Osteoblast (primary cell): ENCODE measurements around a stretch of chr15.

DNA sequence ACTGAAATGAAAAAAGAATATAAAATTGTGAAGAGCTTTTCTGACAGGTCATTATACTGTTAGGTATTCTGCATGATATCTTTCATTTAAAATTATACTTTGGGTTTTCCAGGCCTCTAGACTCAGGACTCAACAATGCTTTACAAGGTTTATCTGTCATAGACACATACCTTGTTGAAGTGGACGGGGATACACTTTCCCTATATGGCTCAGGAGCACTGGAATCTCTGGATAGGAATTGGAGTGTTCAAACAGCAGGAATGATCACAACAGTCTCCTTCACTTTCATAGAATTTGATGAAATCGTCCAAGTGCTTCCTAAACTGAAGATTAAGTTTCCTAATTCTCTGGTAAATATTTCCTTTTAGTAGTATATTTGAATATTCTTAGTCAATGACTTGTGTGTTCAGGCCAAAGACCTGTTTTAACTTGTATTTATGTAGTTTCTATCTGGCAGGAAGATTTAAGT lies 107.0 kb upstream of the THSD4 start:
- CAGE, long polyA plus RNA = no peak
- RRBS = no CpG with 5 or more reads among the region's 2 CpGs

DNA sequence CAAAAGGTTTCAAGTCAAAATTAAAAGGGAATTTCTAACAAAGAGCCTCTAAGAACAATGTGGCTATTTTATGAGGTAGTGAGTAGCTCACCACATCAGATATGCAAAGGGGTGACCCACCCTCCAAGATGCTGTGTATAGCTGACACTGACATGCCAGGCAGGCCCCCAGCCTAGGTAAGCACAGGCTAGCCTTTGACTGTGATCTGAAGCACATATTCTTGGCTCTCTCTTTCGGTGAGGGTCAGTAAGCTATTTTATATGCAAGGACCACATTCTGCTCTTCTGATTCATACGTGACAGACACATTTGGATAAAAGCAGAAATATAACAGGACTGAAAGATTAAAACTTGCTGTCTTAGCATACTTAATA lies 2.8 kb upstream of the THSD4 start:
- CAGE, long polyA plus RNA = no peak
- RRBS = no CpG with 5 or more reads among the region's 2 CpGs

DNA sequence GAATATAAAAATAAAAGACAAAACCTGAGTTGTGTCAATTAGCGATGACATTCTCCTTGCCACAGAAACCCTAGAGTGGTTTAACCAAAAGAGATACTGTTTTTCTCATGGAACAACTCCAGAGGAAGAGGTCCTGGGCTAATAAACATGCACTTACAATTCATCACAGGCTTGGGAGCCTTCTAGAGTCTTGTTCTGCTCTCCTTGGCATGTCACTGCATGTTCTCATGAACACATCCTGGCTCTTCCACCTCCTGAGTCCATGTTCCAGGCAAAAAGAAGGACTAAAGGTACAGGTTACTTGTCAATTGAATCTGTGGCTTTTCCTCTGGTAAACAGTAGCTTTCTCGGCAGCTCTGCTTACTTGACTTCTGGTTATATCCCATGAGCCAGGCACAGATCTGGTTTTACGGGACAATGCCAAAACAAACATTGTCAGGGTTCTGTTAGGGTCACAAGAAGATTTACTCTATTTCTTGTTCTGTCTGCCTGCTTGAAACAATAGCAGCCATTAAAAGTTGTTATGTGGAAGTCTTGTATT lies 332.5 kb downstream of the THSD4 start:
- CAGE, long polyA plus RNA = no peak
- RRBS = no CpG with 5 or more reads among the region's 3 CpGs

DNA sequence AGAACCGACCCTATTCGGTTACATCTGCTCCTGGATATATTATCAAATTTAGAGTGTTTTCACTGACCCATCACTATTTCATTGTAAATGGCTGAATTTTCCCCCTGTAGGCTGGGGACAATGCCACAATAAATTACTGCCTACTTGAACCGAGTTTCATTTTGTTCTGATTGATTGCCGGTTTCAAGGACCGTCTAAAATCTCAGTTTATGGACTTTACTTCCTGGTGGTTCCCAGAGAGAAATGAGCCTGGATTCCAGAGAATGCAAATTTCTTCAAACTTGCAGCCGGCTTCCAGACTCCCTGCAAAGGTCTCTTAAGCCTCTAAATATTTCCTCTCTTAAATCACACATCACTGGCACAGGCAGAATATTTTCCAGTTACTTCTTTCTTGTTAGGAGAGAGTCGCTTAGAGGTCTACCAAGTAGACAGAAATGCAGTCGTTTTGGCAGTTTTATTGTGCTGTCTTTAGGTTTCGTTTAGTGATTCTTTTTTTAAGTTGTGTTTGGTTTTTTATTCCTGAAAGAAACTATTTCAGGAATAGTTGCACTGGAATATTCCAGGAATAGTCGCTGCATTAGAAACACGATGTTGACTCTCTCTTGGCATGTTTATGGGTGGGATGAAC lies 284.2 kb upstream of the NR2E3 start:
- CAGE, long polyA plus RNA = no peak
- RRBS = 7% methylated on average over 2 of the region's 11 CpGs

- CAGE, long polyA plus RNA = no peak
- RRBS = no CpG with 5 or more reads among the region's 16 CpGs
These were observed 263.3 kb upstream of the NR2E3 start for GRCh38 chr15:71546866-71547740.

- CAGE, long polyA plus RNA = no peak
- RRBS = no CpG with 5 or more reads among the region's 18 CpGs
These were observed 149.9 kb upstream of the NR2E3 start for GRCh38 chr15:71660345-71660943.

DNA sequence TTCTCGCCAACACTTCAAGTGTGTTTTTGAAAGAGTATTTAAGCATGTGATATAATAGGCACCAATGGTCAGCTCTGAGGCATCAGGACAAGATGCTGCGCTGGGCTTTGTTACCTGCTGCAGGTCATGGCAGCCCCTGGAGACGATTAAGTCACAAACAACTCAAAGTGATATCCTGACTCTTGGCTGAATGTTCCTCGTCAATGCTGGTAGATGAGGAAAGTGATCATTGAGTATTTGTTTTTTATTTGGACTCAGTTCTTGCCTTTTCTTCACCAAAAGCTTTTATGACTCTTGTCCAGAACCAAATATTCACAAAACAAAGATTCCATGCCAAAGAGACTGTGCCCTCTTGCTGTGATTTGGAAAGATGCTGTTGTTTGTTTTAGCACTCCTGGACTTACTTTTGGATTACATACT lies 133.3 kb upstream of the NR2E3 start:
- CAGE, long polyA plus RNA = no peak
- RRBS = no CpG with 5 or more reads among the region's 4 CpGs

DNA sequence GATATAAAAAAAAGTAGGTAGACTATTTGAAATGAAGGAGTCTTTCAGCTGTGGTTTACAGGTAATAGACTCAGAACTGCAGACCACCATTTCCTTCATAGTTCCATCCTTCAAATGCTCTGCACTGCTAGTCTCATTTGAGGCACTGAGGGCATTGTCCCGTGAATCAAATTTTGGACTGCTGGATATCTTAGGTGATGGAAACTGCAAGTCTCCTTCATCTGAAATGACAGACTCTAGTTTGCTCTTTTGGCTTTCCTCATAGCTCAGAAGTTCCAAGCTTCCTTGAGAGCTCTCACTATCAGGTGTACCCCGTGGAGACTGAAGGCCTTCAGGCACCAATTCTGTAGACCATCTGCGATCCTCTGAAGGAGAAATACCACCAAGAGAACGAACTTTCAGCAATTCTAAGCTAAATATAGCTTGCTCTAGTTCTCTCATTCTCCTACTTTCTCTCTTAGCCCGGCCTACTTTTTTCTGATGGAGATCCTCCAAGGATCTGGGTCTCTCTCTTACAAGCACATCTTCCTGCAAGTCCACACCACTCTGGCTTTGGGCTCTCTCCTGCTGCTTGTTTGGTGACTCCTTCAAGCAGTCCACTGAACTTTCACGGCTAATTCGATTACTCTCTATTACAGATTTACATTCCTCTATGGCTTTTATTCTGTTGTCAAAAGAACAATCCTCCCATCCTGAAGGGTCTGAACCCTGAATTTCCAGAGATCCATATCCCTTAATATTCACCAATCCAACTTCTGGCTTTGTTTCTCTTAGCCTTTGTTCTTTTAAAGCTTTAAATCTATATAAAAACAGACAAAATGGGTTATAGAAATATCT lies 88.1 kb downstream of the NR2E3 start:
- CAGE, long polyA plus RNA = no peak
- RRBS = no CpG with 5 or more reads among the region's 7 CpGs

DNA sequence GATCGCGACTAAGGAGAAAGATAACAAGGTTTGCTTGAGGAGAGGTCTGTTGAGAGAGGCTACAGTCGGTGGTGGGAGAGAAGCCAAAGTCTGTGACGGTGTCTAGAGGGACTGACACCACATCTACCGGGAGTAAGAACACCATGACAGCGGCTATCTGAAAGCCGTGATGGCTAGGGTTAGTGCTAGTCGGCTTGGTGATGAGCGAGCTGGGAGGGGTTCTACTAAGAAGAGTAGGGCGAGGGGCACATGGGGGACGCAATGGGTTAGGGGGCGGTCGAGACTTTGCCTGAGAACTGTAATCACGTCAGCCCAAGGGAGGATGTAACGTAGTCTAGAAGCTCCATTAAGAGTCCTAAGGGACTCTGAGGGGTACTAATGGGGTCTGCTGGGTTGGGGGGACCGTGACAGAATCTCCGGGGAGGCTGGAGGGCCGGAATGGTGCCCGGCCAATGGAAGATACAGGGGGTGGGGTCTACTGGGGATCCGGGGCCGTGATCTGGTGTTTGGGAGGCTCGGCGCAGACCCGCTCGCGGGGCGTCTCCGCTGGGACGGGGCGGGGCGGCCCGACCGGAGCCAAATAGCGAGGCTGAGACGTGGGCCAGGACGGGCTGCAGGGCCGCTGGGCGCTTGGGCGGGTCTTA lies 793 bp downstream of the MYO9A start:
- CAGE, long polyA plus RNA = no peak
- RRBS = 2% methylated on average over 11 of the region's 39 CpGs

- CAGE, long polyA plus RNA = no peak
- RRBS = no CpG with 5 or more reads among the region's 11 CpGs
These were observed 21.3 kb downstream of the GRAMD2A start for GRCh38 chr15:72176124-72176853.

GRCh38 chr15:72203135-72203949 lies 5.8 kb upstream of the GRAMD2A start:
- CAGE, long polyA plus RNA = no peak
- RRBS = no CpG with 5 or more reads among the region's 8 CpGs

- CAGE, long polyA plus RNA = no peak
- RRBS = no CpG with 5 or more reads among the region's 2 CpGs
These were observed 14.6 kb downstream of the PARP6 start for GRCh38 chr15:72257526-72258375.

GRCh38 chr15:72485769-72486135 lies 11.6 kb downstream of the ARIH1 start:
- CAGE, long polyA plus RNA = no peak
- RRBS = no CpG with 5 or more reads among the region's 1 CpG

DNA sequence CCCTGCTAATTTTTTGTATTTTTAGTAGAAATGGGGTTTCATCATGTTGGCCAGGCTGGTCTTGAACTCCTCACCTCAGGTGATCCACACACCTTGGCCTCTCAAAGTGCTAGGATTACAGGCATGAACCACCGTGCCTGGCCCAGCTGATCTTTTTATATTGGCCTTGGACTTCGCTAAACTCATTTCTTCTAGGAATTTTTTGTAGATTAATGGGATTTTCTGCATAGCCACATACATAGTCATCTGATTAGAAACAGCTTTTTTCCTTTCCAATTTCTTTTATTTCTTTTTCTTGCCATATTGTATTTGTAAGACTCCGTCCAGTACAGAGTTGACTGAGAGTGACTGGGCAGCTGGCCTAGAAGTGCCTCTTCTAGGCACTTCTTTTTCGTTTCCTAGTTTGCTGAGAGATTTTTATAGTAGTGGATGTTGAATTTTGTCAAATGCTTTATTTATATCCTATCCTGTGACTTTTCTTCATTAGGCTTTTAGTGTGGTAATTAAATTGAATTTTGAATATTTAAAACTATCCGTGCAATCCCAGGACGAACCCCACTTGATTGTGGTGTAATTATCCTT lies 37.4 kb downstream of the ARIH1 start:
- CAGE, long polyA plus RNA = no peak
- RRBS = no CpG with 5 or more reads among the region's 6 CpGs

GRCh38 chr15:72604618-72605304 lies 49.7 kb upstream of the GOLGA6B start:
- CAGE, long polyA plus RNA = no peak
- RRBS = no CpG with 5 or more reads among the region's 7 CpGs

DNA sequence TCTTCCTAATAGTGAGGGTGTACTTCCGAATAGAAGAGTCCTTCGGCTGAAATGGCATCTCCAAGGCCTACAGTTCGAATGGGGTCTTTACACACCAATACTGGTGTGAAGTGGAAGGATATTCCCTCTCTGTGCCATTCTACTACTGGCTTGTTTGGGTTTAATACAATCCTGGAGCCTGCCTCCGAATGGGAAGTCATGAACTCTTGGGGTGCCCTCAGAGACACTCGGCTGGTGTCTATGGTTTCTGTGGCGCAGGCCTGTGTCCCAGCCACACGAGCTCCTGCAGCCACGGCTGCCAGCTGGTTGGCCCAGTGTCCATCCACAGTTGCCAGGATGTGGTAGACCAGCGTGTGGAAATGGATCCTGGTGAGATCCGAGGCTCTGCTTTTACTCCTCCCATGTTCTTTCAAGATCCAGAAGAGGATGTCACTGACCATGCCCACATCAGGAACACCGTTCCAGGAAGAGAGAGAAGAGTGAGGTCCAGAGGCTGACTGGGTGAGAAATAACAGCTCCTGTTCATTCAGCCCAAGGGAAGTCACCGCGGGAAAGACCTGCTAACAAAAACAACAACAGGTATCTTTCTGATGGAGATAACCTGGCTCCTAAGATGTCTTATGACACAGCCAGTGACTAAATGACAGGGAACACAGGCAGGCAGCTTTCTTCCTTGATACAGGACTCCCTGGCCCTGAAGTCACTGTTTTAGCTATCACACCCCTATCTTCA lies 31.1 kb downstream of the ADPGK start:
- CAGE, long polyA plus RNA = no peak
- RRBS = no CpG with 5 or more reads among the region's 13 CpGs

DNA sequence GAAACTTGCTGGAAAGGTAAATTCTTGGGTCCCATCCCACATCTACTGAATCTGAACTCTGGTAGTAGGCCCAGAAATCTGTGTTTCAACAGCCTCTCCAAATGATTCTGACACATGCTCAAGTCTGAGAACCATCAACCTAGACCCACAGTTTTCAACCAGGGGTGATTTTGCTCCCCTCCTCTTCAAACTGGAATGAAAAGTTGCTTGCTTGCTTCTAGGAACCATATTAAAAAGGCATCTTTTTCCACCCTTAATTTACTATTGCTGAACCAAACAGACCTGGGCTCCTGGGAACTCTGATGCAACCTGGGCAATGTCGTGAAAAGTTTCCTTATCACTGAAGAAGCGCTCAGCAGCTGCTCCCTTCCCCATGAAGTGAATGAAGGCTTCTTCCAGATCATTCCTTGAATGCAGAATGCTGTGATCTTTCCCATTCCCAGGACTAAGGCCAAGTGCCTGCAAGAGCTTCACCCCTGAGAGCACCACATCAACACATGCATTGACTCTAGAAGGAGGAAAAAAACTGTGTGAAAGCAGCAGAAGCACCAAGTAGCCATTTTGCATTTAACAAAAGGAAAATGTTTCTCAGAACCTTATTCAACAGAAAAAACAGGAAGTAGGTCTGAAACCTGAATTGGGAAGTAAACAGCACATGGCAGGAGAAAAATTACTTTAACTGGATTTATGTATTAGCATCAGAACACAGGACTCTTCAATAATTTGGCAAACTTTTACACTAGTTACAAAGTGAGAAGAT lies 8.8 kb downstream of the ADPGK start:
- CAGE, long polyA plus RNA = no peak
- RRBS = no CpG with 5 or more reads among the region's 2 CpGs

- CAGE, long polyA plus RNA = no peak
- RRBS = no CpG with 5 or more reads among the region's 1 CpG
These were observed 36.2 kb downstream of the NEO1 start for GRCh38 chr15:73088493-73088883.

DNA sequence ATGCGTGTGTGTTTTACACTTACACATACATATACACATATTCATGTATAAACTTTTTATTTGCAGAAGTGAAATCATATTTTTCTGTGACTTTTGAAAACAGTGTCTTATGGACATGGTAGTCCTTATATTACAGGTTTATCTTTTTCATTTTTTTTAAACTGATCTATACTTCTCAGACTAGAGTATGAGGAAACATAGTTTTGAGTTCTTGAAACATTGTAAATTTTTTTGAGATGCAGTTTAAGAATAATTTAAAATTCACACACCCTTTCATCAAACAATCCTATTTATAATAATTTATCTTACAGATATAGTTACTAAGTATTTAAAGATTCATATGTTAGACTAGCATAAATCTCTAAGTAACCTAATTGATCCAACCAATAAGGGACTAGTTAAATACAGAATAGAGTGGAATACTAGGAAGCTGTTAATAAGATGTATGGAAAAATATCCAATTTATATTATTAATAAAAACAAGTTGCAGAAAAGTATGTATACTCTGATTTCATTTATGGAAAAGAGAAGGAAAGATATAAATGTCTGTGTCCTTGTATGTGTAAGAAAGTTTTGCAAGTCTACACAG lies 140.1 kb downstream of the NEO1 start:
- CAGE, long polyA plus RNA = no peak
- RRBS = no CpG with 5 or more reads among the region's 1 CpG

- CAGE, long polyA plus RNA = no peak
- RRBS = no CpG with 5 or more reads among the region's 3 CpGs
These were observed 115.3 kb downstream of the HCN4 start for GRCh38 chr15:73253469-73253774.